Cardiac atrium fibroblast (primary cell): ENCODE data around the genes CCR5 and LTF.

DNA sequence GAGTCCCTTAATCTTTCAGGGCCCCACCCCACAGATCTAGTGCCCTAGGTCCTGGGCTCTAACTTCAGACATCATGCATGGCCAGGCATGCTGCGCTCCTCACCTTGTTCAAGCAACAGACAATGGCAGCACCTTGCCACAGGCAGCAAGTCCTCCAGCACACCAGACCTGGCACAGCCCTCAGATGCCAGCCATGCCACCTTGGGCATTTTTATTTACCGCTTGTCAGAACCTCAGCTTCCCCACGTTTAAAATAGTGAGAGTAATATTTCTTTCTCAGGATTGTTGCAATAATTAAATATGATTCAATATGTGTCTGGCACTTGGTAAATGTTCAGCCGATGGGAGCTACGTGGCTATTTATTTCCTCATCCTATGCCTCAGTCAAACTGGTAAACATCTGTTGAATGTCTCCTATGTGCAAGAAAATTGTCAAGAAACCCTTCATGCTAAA lies 14.4 kb upstream of the CCR1 start:
- RAMPAGE, long total RNA = no peak

GRCh38 chr3:46370705-46371154 lies at the start of gene CCR5:
Gene CCR5 (plus strand): TSS chr3:46370946.
- RAMPAGE, long total RNA = no peak

GRCh38 chr3:46371155-46371607 lies 435 bp downstream of the CCR5 start:
- RAMPAGE, long total RNA = no peak

DNA sequence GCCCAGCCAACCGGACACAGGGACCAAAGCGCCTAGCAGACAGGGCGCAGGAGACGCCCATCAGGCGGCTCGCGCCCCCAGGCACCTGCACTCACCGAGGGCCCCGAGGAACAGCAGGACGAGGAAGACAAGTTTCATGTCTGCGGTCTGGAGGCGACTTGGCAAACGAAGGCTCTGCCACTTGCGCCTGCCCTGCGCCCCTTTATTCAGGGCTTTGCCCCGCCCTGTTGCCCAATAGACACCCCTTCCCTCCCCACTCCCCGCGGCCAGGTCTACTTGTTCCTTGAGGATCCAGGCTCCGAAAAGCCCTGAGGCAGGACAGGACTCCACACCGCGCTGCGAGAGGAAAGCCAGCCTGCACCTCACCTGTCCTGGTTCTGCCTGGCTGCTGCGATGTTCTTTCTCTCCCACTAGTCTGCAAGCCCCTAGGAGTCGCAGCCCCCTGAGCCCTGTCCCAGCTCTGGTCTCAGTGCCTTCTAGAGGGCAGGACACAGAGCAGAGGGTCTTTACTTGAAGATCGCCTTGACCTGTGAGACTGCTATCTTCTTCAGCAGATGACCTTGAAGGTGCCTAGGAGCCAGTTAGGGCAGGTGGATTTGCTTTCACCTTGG lies at the start of gene LTF:
Gene LTF (minus strand): TSS at position 176 of the 611 bp plus-strand sequence.
- RAMPAGE, long total RNA = no peak

DNA sequence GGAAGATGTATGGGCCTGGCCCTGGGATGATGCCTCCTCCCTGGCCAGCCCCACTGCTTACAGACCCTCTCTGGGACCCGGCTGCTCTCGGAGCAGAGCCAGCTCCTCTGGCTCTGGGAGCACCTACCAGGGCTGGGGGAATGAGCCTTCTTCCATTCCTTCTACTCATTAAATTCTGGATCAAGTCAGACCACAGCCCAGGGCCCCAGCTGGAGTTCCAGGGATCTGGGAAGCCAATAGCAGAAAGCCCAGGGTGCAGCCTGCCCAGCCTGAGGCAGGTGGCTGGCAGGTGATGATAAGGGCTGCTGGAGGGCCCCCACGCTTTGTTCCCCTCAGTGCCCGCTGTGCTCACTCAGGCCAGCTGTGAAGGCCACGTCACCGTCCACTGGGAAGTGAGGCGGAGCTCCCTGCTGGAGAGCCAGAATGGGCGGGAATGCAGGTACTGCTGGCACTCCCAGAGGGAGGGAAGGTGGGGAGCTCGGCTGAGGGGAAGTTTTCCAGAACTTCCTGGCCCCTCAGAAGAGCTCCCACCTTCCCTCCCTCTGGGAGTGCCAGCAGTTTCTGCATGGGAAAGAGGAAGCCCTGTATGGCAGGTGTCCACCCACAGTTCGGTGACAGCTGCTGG lies 12.8 kb upstream of the RTP3 start:
- RAMPAGE, long total RNA = no peak

DNA sequence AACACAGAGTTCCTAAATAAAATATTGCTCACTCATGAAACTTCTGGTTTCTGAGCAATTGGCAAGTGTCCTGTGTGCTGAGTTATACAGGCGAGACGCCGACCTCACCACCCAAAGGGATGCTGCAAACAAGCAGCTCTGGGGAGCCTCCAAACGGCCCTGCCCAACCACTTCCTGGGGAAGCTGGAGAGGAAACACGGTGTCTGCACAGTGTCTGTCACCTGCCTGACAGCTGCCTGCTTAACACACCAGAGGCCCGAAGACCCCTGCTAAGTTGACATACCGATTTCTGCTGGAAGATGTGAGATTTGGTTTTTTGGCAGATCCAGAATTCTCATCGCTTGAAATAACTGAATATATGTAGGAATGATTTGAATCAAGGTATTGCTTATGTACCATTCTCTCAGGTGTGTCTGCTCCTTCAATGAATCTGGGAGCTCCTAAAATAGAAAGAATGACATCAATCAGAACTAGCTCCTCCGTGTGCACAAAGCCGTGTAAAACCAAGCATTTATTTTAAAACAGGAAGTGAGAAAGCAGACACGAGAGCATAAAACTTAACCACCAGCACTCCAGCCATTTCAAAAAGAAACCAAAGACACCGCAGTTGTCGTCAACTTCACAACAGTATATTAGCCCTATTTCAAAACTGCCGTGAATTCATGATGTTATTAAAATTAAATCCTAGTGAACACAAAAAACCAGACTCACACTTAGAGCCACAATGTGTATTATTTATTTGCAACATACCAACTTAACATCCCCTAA lies 27.2 kb downstream of the LRRC2 start:
- RAMPAGE, long total RNA = no peak

DNA sequence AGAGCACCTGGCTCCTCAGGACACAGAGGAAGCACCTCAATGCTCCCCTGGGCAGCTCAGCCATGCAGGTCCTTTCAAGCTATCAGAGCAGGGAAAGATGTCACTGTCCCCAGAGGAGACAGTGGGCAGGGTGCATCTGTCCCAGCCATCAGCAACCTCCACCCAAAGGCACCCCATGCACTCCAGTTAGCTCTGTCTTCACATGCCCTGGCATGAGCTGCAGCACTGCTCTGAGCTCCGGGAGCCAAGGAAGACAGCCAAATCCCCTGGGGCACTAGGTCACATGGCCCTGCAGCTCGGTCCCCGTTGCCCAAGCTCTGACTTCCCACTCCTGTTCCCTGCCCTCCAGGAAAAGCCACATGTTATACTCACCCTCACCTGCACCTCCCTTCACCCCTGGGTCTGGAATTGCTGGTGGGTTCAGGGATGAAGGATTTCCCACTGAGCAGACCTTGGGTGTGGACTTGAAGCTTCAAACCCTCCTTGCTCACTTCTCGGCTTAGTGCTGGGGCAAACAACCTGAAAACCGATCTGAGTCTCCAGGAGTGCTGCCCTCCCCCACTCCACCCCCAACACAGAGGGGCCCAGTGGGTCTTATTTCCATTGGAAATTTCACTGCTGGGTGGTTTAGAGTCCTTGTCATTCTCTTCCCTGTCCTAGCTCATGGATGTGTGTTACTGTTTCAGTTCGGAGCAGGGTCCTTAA lies 32.6 kb downstream of the ALS2CL start:
- RAMPAGE, long total RNA = no peak

DNA sequence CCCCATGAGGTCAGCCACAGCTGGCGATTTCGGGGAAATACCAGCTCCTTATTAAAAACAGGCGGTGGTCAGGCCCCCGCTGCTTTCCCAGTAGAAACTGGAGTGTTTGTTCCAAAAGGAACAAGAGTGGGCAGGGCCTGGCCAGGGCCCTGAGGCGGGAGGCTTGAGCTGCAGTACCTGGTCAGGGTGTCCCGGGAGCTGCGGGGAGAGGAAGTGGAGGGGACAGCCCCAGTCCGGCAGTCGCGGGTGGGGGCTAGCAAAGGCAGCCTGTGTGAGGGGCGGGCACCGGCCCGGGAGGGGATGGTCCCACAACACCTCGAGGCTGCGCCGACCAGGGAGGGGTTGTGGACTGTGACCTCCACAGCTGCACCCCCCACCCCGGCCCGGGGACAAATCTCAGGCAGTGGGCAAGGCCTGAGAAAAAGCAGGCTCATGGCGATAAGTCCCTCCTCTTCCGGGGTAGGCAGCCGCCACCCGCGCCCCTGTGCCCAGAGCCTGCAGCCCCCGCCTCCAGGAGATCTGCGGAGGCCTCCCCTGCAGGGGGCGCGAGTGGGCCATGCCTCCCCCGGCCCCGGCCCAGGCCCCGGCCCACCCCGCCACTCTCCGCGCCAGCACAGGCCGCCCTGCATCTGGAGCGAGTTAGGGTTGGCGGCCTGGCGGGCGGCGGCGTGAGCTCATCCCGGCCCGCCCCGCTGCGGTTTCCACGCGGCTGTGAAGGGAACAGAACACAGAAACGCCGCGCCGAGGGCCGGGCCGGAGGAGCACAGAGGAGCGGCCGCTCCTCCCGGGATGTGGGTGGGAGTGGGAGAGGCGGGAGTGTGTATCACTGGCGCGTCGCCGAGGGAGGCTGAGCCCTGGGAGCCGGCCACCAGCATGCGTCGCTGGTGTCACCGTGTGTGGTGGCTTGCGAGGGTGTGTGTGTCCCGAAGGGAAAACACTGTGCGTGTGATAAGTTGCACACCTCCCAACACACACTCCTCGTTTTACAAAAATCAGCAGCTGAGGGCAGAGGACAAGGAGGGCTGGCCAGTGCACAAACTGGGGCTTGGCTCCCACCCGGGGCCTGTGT lies 17.4 kb downstream of the MYL3 start:
- RAMPAGE, long total RNA = no peak

- RAMPAGE, long total RNA = no peak
These were observed 6.3 kb upstream of the PTH1R start for GRCh38 chr3:46871126-46871660.

DNA sequence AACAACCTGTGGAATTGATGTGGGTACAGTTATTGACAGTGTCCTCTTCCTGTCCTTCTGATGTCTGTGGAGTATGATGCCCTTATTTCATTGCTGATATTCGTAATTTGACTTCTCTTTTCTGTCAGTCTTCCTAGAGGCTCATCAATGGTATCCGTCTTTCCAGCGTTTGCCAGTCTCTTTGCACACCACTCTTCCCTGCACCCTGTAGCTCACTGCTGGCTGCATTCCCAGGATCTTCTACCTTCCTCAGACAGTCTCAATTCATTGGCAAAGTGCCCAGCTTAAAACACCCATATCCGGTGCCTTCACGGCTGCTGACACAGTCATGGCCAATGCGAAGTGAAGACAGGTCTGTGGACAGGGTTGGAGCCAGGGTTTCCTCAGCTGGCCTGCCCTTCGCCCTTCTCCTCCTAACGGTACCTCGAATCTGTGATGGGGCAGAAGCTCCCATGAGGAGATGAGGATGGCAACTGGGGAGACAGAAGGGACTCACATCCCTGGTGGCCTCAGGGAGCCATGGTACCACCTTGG lies 36.1 kb downstream of the PTH1R start:
- RAMPAGE, long total RNA = no peak

DNA sequence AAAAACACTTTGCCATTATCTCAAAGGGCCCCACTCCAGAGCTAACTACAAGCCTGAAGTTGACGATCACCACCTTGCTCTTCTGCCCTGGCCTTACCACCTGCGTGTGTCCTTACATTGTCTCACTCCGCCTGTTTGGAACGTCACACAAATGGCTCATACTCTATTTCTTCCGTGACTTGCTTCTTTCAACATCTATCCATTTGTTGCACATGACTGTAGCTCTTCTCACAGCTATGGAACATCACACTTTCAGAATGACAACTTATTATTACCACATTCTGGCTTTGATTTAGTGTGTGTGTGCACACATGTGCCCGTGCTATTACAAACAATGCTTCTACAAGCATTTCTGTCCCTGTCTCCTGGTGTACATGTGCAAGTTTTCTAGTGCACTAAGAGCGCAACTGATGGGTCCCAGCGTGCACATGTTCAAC lies 37.7 kb downstream of the PTH1R start:
- RAMPAGE, long total RNA = no peak

- RAMPAGE, long total RNA = no peak
These were observed 5.8 kb downstream of the CCDC12 start for GRCh38 chr3:46970767-46971202.

- RAMPAGE, long total RNA = no peak
These were observed 77.7 kb downstream of the NBEAL2 start for GRCh38 chr3:47057022-47057664.

DNA sequence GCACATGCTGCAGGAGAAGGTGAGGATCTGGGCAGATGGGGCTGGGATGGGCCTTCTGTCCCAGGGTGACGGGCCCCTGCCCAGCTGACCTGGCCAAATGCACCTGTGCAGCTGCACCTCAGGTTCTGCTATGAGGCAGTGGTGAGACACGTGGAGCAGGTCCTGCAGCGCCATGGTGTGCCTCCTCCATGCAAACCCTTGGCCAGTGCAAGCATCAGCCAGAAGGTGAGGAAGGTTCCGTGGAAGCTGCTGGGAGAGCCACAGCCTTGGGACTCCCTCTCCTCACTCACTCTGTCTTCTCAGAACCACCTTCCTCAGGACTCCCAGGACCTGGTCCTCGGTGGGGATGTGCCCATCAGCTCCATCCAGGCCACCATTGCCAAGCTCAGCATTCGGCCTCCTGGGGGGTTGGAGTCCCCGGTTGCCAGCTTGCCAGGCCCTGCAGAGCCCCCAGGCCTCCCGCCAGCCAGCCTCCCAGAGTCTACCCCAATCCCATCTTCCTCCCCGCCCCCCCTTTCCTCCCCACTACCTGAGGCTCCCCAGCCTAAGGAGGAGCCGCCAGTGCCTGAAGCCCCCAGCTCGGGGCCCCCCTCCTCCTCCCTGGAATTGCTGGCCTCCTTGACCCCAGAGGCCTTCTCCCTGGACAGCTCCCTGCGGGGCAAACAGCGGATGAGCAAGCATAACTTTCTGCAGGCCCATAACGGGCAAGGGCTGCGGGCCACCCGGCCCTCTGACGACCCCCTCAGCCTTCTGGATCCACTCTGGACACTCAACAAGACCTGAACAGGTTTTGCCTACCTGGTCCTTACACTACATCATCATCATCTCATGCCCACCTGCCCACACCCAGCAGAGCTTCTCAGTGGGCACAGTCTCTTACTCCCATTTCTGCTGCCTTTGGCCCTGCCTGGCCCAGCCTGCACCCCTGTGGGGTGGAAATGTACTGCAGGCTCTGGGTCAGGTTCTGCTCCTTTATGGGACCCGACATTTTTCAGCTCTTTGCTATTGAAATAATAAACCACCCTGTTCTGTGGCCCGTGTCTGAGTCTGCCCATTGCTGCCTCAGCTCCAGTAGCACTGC lies 31.9 kb downstream of the PTPN23 start:
- RAMPAGE, long total RNA = no peak

DNA sequence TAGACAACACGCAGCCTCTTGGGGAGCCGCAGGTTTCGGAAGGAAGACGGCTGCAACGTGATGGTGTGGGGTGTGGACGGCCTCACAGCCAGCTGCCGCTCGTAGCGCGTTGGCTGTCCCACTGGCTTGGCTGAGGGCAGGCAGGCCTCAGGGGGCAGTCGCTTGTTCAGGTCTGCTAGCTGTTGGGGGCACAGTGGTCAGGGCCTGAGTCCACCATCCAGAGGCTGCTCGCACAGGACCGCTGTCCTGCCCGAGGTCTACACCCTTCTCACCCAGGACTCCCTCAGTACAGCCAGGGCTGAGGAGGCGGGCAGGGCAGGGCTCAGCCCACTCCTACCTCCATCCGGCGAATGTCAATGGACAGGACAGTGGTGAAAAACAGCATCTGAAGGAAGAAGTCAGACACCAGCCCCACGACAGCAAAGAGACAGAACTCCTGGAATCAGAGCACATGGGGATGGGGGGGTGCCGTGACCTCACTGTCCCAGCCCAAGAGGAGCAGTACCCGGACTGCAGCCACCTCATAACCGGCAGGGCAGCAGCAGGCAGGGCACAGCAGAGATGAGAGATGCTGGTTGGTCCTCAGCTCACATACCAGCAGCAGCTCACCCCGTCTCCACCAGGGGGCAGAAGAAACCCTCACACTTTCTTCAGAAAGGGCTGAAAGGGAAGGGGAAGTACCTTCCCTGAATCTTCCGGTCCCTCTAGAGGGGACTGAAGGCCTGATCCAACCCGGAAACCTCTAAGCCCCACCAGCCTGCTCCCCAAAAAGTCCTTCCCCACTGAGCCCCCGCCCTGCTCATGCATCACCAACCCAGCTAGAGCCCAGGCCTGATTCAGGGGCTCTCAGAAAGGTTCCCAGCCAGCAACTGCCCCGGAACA lies 40.0 kb downstream of the PTPN23 start:
- RAMPAGE, long total RNA = no peak

DNA sequence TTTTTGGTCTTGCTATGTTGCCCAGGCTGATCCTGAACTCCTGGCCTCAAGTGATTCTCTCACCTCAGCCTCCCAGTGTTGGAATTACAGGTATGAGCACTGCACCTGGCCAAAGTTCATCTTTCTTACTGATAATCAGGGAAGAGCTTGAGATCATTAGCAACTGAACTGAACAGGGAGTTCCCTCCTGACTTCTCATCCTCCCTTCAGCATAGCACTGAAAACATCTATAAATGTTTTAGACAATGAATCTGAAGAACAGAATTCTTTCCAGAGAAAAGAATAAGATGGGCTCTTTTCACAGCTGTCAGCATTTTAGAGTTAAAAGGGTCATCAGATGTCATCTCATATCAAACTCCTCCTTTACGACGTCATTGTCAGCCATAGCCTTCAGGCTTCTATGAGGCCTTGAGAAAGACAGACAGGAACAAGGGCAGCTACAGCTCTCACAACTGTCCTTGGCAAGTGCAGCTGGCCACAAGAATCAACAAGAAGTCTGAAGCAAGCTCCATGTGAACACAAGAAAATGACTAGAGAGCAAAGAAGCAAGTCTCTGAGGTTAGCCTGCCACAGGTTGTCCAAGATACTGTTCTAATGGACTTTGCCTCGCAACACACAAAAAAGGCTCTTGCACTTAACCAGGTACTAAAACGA lies 33.7 kb downstream of the SCAP start:
- RAMPAGE, long total RNA = no peak

- RAMPAGE, long total RNA = no peak
These were observed 6.3 kb upstream of the SCAP start for GRCh38 chr3:47481755-47482802.

- RAMPAGE, long total RNA = no peak
These were observed 57.3 kb upstream of the CSPG5 start for GRCh38 chr3:47635933-47636479.

GRCh38 chr3:47662234-47662710 lies 83.6 kb upstream of the CSPG5 start:
- RAMPAGE, long total RNA = no peak

DNA sequence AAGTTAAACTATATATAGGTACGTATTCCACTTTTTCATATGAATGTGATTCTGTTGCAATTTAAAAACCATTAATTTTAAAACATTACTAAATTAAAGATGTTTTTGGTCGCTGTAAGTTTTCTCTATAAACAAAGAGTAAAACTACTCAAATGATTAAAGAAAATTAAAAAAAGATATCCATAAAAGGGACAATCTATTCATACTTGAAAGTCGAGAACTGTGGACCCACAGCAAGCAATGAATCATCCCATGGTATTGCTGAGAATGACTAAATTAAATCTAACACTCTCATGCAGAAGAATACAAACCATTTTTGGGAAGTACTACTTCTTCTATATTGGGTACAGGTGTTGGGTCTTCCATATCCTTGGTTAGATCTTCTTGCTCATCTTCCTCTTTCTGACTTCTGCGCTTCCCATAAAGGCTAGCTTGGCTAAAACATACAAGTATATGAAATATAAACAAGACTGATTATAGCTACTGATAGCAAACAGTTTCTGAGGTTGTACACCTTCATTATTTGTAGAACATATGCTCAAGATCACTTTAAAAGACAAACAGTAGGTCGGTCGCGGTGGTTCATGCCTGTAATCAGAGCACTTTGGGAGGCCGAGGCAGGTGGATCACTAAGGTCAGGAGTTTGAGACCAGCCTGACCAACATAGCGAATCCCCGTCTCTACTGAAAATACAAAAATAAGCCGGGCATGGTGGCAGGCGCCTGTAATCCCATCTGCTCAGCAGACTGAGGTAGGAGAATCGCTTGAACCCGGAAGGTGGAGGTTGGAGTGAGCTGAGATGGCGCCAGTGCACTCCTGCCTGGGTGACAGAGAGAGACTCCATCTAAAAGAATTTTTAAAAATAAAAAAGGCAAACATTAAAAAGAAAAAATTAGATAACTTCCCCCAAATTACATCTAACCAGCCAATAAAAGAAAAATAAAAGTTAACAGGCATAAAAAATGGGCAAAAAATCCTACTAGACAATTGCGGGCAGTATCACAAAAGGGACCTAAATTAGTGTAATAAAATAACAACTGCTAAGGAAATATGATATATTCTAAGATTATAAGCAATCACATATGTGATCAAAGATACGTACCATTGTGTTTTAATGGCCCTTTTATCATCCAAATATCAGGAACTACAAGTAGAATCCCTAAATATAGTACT lies 80.3 kb downstream of the SMARCC1 start:
- RAMPAGE, long total RNA = no peak